SUDHL5 (cell line): ENCODE results near the gene KLHL15.

GRCh38 chrX:17529299-17529776 is 154.3 kb downstream of the NHS start:
- PRO-cap, result no peak

DNA sequence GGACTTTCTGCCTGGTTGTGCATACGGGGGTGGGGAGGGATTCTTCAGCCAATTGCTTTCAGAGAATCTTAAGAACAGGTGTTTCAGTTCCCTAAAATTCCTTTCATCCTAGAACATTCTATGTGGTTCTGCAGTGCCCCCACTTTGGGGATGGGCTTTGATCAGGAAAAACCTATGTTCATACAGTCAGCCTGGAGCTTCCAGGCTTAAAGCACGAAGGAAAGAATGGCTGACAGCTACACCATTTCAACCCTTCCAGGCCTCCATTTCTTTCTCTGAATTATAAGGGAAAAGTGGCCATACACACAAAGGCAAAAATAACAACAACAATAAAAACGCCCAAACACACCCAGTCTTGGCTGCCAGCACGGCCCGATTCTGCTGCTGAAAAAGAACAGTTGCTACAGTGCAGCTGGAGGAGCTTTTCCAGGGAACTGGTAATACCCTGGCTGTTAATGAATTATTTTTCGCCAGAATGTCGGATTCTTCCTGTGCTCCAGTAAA is 6.7 kb downstream of the RAI2 start:
- PRO-cap, result no peak

DNA sequence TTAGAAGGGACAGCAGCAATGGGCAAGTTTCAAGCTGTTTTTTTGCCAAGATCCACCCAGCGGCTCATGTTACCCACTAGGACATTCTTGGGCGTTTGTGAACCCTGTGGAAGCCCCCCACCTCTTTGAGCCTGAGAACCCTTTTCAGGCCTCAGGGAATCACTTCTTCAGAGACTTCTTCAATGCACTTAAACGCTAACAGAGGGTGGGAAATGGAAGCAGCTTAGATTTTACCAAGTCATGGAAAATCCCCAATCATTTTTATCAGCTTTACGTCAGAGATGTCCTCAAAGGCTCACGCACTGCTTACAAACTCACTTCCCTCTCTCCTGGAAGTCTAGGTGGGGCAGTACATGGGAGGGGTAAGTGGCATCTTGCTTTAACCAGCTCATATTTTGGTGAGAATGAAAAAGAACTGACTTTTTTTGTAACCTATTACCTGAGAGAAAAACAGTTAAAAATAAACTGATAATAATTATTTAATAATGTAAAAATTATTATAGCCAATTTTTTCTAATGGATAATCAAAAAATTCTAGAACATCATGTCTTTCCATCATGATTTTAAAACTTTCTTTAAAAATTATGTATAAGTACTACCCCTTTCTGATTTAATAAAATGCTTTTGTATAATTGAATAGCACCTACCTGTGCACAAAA is 4.5 kb upstream of the PPEF1 start:
- PRO-cap, result no peak

DNA sequence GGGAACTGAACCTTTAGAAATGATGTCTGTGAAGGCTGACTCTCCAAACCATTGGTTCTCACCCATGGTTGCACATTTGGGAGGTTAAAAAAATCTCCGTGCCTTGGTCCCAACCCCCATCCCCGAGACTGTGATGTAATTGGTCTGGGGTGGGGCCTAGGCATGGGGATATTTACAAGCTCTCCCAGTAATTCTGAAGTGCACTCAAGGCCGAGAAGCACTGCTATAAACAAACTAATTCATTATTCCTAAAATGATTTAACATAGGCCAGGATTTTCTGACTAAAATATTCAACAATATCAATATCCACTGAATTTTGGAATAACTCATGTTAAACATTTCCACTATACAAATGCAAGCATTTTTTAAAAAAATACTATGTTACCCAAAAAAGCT is 27.5 kb downstream of the MAP3K15 start:
- PRO-cap, result no peak

GRCh38 chrX:19568928-19570072 is 54.0 kb upstream of the MAP3K15 start:
- PRO-cap, result no peak

- PRO-cap, result no peak
Observed at GRCh38 chrX:20251101-20251476, 15.6 kb downstream of the RPS6KA3 start.

GRCh38 chrX:20265956-20266369 is 746 bp downstream of the RPS6KA3 start:
- PRO-cap, result bidirectional peak, plus-strand start at chrX:20266004, minus-strand start at chrX:20265909

- PRO-cap, result no peak
Observed at GRCh38 chrX:21855991-21856390, 204 bp downstream of the YY2 start.

DNA sequence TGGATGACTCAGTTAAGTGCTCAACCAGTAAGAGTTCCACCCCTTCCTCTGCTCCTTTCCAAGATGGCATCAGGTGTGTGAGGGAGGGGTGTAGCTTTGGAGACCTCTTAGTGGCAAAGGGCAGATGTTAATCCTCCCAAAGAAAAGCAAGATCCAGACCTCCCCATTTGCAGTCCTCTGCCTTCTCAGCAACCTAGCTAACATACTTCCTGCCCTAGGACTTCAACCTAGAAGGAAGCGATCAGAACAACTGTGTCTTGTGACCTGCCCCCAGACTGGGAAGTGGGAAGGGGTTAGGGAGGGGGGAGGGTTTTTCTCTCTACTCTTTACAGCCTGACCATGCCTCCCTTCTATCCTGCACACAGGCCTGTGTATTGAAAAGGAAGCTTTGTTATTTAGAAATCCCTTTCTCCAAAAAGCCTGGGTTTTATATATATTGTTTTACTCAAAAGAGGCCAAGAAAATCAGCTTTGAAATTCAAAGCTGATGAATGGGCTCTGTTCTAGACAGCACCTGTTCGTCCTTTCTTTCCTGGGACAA is 35.3 kb upstream of the SMS start:
- PRO-cap, result no peak

- PRO-cap, result no peak
Observed at GRCh38 chrX:22300046-22300607, 27.4 kb downstream of the CBLL2 start.

- PRO-cap, result no peak
Observed at GRCh38 chrX:23228916-23229471, 105.7 kb upstream of the PTCHD1 start.

DNA sequence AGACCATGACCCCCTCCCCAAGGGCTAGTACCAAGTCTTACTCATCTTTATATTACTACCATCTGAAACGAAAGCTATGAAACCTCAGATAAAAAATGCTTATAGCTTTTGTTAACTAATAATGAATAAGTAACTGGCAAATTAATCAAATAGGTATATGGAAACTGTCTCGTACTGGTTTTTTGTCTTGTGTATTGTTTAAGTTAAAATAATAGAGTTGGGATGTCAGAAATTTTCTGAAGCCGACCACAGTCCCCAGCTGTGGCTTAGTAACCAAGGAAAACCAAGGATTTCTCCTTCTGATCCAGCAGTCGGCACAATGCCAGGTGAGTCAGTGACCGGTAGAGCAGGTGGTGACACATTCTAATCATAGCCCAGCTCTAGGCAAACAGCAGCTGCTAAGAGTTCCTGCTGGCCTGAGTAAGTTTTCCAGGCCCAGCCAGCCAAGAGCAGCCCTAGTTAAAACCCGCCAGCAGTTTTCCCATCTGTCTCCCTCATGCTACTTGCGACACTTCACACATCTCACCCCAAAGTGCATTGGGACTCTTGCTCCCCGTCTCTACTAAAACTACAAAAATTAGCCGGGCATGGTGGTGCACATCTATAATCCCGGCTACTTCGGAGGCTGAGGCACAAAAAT is 163.2 kb upstream of the PRDX4 start:
- PRO-cap, result no peak

- PRO-cap, result no peak
Observed at GRCh38 chrX:23743344-23743730, 261 bp upstream of the ACOT9 start.

DNA sequence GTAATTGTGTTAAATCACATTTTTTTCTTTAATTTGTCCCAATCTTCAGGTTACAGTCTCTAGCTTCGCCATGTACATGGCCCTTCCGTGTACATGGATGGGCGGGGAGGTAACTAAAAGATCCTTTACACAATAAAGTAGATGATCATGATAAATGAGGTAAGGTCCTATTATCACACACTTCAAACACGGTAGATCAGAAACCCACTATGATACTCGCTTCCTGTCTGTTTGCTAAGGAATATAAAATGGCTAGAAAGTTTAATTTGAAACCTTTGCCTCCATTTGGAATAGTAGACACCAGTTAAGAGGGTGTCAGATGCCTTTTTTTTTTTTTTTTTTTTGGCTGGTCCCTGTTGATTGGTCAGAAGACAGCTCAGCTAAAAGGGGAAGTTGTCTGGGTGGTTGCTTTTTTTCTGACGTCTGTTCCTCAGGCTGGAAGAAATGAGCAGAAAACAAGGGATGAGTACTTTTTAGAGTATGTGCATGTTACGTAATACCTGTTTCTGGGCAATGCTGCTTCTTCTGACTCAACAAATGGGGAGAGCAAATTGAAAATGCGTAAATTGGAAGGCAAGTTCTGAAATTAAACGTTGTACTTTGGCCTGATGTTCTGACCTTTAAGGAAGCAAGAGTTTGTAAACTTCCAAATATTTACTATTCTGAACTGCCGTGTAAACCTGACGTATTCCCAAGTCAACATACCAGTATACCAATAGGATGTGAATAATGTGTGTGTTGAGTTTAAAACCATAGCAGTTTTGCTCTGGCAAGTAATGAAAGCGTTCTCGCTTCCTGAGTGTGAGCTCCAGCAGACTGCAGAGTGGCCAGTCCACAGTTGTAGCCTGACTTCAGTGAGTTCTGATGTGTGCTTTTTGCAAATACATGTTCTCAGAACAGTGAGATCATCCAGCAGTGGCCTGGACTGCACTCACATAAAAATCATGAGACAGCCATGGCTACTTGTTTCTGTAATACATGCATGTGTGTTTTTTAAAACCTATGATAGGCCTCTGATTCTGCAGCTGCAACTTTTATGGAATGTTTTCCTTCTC is 1.6 kb downstream of the SAT1 start:
- PRO-cap, result no peak

- PRO-cap, result no peak
Observed at GRCh38 chrX:24024834-24024943, 2.3 kb downstream of the KLHL15 start.

DNA sequence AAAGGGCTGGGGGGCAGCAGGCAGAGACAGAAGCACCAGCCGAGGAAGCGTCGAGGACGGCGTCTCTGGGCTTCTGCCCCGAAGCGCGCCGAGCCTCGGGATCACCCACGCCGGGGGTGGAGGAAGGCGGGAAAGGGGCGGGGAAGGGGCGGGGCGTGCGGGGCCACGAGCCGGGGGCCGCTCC is 1.9 kb downstream of the KLHL15 start:
- PRO-cap, result bidirectional peak, plus-strand start at position 29 of the sequence, minus-strand start at position 75 of the sequence

DNA sequence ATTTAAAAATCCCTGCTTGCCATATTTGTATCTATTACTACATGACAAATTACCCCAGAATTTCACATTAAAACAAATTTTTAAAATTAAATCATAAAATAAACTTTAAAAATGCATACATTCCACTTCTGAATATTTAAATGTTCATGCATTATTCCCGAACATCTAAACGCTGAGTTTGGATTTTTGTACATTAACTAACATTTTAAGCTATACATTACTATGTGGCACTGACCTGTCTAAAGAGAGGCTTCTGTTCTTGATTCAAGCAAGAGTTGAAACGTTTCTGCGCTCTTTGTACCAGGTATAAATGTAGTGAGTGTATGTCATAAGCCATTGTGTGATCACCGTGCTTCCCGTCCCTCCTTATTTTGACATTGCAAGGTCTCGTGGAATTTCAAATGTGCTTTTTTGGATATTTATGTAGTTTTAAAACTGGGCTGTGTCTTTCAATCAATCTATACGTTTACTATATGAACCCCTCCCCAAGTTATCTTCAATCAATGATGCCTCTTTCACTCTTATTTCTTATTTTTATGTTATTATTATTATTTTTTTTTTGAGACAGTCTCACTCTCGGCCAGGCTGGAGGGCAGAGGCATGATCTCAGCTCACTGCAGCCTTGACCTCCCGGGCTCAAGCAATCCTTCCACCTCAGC is at the start of gene KLHL15:
TSS of gene KLHL15 (minus strand) at position 282 of the 659 bp plus-strand sequence.
- PRO-cap, result no peak

DNA sequence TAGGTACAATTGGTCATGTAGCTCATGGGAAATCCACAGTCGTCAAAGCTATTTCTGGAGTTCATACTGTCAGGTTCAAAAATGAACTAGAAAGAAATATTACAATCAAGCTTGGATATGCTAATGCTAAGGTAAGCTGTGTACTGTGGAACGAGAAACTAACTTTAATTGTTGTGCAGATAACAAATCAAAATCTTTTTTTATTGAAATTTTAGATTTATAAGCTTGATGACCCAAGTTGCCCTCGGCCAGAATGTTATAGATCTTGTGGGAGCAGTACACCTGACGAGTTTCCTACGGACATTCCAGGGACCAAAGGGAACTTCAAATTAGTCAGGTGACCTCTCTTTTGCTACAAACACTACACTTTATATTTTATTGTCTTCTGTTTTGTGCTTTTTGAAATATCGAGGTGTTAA is 2.7 kb downstream of the EIF2S3 start:
- PRO-cap, result no peak

- PRO-cap, result no peak
Observed at GRCh38 chrX:24067742-24068271, 13.1 kb downstream of the EIF2S3 start.

DNA sequence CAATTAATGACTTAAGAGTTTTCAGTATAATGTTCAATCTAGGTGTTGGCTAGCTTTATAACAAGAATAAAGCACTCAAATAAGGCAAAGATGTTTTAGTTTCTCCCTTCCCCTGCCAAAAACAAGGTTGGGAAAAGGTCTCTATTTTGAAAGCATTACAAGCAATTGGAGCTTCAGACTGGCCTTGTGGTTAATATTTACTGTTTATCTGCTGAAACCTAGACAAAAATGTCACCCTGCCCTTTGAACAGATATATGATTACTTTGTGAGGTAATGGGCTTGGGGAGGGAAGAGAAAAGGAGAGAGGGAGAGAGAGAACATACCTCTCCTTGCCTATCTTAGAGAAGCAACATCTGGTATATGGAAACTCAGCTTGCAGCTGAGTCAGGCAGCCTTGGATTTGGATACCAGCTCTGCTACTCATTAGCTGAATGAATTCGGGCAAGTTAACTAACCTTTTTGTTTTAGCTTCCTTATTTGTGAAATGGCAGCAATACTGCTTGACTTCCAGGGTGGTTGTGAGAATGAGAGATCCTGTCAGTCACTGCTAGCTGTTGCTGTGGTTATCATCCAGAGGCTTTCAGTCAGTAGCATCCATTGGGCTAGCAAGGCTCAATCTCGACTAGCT is 41.0 kb downstream of the ZFX start:
- PRO-cap, result no peak